ENCODE measurements around a stretch of chr22.

DNA sequence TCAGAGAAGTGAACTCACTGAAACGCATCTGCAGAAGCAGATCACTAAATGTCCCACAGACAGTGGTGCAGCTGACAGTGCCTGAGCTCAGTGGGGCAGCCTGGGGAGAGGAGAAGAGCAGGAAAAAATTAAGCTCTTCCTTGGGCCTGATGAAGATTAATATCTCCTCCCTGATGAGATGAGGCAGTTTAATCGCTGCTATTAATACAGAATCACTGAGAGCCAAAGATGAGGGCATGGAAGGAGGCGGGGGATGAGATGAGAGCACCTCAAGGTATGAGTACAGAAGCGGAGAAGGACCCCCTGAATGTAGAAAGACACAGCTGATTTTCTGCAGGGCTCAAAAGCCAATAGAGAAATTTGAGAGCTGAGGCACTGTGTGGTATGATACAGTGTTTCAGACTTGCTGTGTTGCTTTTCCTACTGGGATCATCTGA is 180.6 kb downstream of the LARGE1 start:
- RRBS, result no CpG with 5 or more reads among the region's 4 CpGs
CAGE:
- cytosol, long polyA plus RNA, result no peak
- long polyA plus RNA, result no peak
- nucleus, long polyA plus RNA, result no peak

GRCh38 chr22:33743269-33744178 is 176.8 kb downstream of the LARGE1 start:
- RRBS, result no CpG with 5 or more reads among the region's 11 CpGs
CAGE:
- cytosol, long polyA plus RNA, result no peak
- long polyA plus RNA, result no peak
- nucleus, long polyA plus RNA, result no peak

GRCh38 chr22:33896848-33897348 is 23.4 kb downstream of the LARGE1 start:
- RRBS, result no CpG with 5 or more reads among the region's 5 CpGs
CAGE:
- cytosol, long polyA plus RNA, result no peak
- long polyA plus RNA, result no peak
- nucleus, long polyA plus RNA, result no peak

DNA sequence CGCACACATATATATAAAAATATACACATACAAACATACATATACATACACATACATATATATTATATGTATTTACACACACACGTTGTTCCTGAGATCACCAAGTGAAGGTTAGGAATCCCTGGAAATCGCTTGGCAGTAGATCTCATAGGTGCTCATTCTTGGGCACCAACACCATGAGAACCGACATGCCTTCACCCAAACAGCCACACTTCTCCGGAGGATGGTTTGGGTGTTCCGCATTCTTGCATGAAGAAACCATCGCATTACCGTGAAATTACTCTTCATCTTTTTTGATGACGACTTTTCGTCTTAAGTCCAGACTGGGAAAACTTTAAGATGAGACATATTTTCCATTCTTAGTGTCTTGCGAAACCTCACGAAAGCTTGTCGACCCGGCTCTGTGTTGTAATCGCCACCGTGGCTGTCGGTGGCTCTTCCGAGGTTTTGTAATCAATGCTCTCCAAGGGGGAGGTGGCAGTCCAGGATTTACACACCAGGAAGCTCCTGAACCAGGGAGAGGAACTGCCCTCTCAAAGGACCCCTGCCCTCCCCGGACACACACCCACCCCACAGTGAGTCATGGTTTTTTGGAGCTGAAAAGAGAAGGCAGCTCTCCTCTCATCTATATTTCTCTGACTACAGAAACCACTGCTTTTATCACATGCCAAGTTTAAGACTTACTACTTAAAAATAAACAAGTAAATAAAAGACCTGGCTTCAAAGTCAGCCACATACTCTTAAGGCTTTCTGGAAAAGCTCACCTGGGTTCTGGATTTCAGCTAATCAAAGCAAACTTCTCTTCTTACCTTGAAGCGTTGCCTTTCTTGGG is 1.8 kb downstream of the TOM1 start:
- RRBS, result no CpG with 5 or more reads among the region's 20 CpGs
CAGE:
- cytosol, long polyA plus RNA, result no peak
- long polyA plus RNA, result no peak
- nucleus, long polyA plus RNA, result no peak

GRCh38 chr22:35541026-35541652 is 508 bp downstream of the RASD2 start:
- RRBS, result 6% methylated on average over 24 of the region's 43 CpGs
CAGE:
- cytosol, long polyA plus RNA, result no peak
- long polyA plus RNA, result no peak
- nucleus, long polyA plus RNA, result no peak

DNA sequence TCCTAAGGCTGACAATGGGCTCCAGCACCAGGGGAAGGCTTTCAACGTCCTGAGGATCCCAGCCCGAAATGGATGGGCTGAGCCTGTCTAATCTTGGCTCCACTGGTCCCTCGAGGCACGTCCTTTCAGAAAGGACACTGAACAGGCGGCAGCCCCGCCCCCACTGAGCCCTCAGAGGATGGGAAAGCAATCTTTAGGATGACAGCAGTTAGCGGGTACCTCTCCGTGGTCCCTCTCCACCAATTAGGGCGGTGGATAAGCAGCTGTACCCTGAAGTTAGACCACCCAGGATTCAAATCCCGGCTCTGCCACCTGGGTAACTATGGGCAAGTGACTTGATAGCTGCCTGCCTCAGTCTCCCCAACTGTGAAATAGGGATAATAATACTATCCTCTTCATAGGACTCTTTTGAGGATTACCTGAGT is 27.3 kb downstream of the RASD2 start:
- RRBS, result no CpG with 5 or more reads among the region's 10 CpGs
CAGE:
- cytosol, long polyA plus RNA, result no peak
- long polyA plus RNA, result no peak
- nucleus, long polyA plus RNA, result no peak

- RRBS, result no CpG with 5 or more reads among the region's 15 CpGs
CAGE:
- cytosol, long polyA plus RNA, result no peak
- long polyA plus RNA, result no peak
- nucleus, long polyA plus RNA, result no peak
Measured at GRCh38 chr22:35588988-35589865, 27.9 kb downstream of the MB start.

DNA sequence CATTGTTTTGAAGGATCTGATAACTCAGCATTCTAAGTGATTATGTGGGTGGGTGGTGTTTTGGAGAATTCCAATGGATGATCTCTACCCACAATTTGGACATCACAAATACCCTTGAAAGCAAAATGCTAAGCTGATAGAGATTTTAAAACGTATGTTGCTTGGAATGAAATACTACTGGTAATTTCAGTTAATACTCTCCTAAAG is 52.0 kb downstream of the APOL5 start:
- RRBS, result no CpG with 5 or more reads among the region's 1 CpG
CAGE:
- cytosol, long polyA plus RNA, result no peak
- long polyA plus RNA, result no peak
- nucleus, long polyA plus RNA, result no peak

DNA sequence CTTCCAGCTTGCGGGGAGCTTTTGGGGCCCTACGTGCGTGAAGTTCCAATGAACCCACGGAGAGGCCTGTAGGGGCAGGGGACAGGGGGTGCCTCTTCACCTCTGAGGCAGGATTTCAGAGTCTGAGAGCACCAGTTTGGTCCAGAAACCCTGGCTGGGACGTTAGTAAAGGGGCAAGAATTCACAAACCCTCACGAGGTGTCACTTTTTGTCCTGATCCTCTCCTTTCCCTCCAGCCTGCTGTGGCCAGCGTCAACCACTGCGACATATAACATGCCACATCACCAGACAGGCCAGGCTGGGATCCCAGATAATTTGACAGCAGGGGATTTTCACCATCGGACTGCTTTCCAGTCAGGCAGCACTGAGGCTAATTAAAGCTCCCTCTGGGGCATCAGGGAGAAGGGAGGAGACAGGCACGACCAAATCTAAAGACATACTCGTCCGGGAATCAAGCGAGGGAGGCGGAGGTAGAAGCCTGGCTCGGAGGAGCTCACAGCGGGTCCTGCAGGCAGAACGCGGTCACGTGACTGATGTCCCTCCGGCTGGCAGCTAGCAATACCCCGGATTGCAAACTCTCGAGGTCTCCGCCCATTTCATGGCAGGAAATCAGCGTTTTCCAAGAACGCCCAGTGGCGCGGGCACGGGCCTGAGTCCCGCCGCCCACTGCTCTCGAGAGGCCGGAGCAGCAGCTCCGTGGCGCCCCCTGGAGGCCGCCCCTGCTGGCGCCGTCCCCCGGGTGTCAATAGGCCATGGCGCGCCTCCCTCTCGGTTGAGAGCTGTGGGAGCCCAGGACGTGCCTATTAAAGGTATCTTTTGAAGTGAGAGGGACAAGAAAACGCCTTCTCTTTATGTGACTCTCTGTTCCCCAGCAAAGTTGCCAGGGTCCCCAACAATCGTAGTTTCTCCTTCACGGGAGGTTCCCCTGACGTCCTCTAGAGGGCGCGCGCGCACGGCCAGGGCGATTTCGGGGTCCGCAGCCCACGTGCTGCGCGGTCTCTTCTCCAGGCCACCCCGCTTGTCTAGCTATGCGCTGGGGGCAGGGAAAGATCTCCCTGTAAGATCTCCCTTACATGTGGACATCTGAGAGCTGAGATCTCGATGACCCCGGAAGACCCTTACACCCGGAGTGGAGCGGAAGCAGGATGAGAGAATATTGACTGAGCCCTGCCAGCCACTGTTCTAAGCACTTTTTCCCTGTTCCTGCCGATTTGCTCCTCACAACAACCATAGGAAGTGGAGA is 37.2 kb upstream of the RBFOX2 start:
- RRBS, result 3% methylated on average over 14 of the region's 64 CpGs
CAGE:
- cytosol, long polyA plus RNA, result no peak
- long polyA plus RNA, result no peak
- nucleus, long polyA plus RNA, result no peak

GRCh38 chr22:36139387-36139684 is 21.2 kb downstream of the APOL3 start:
- RRBS, result no CpG with 5 or more reads among the region's 4 CpGs
CAGE:
- cytosol, long polyA plus RNA, result no peak
- long polyA plus RNA, result no peak
- nucleus, long polyA plus RNA, result no peak

DNA sequence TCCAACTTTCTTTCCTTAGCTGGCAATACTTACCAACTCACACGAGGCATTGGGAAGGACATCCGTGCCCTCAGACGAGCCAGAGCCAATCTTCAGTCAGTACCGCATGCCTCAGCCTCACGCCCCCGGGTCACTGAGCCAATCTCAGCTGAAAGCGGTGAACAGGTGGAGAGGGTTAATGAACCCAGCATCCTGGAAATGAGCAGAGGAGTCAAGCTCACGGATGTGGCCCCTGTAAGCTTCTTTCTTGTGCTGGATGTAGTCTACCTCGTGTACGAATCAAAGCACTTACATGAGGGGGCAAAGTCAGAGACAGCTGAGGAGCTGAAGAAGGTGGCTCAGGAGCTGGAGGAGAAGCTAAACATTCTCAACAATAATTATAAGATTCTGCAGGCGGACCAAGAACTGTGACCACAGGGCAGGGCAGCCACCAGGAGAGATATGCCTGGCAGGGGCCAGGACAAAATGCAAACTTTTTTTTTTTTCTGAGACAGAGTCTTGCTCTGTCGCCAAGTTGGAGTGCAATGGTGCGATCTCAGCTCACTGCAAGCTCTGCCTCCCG is 12.8 kb downstream of the APOL1 start:
- RRBS, result no CpG with 5 or more reads among the region's 14 CpGs
CAGE:
- cytosol, long polyA plus RNA, result no peak
- long polyA plus RNA, result no peak
- nucleus, long polyA plus RNA, result no peak

DNA sequence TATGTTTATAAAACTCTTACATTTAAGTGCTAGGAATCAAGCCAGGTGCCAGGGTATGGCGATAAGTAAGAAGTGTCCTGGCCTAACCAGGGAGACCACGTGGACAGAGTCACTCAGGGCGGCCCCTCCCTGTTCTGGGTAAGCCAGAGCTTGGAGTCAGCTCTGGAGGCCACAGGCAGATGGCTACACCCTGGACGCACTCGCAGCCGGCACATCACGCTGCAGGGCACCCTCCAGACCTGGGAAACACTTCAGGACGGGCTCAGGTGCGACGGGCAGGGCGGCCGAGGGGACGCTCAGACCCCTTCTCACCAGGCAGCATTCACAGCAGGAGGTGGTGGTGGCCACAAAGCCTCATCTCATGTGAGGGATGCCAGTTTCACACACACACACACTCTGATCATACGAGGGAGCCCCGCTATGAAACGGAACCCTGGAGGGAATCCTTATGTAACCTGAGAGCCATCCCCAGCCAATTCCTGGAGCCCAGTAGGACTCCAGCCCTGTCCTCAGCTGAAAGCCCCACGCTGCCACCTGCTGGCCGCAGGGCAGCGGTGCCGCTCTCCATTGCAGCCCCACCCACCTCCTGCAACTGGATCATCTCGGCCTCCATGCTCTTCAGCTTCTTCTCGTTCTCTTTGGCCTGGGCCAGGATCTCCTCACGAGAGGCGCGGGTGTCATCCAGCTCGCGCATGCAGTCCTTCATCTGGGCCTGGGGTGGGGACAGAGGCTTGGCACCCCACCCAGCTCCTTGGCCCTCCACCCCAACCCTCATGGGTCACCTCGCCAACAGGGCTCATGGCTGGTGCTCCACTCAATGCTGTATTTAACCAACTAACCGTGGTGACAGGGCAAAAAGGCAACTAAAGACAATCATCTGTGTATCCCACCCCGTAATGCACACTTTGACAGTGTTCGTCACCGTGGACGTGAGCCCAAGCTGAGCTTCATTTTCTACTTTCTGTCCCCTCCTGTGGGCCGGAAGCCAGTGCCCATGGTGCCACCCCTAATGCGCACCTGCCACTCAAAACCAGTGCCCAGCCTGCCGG is 33.5 kb downstream of the APOL1 start:
- RRBS, result 87% methylated on average over 3 of the region's 36 CpGs
CAGE:
- cytosol, long polyA plus RNA, result no peak
- long polyA plus RNA, result no peak
- nucleus, long polyA plus RNA, result no peak

DNA sequence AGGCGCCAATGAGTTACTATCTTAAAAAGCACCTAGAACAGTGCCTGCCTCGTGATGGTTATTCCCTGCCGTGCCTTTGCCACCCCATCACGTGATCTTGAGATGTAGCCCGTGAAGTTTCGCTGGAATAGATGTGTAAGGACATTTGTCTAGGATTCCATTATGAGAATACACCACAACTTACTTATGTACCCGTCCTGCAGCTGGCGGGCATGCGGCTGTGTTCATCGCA is 44.5 kb downstream of the APOL1 start:
- RRBS, result no CpG with 5 or more reads among the region's 10 CpGs
CAGE:
- cytosol, long polyA plus RNA, result no peak
- long polyA plus RNA, result no peak
- nucleus, long polyA plus RNA, result no peak

DNA sequence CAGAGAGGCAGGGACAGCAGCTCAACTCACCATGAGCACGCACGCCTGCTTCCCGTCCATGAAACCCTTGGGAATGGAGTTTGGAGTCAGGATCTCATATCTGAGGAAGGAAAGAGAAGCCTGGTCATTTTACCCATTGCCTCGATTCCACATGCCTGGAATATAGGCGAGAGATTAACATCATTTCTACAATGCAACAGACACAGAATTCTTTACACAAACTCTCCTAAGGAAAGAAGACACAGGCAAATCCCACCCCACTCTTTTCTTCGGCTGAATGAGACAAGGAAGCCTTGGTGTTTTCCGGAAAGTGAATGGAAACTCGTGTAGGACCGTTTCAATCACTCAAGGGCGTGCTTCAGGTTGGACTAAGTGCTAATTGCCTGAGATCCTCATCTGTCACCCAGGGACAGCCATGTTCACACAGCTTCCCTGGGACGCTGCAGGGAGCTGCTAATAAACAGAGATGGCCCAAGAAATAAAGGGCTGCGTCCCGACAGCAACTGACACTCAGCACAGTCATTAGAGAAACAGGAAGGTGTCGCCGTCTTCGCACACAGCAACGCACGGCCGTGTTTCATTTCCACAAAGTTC is 52.2 kb downstream of the APOL1 start:
- RRBS, result no CpG with 5 or more reads among the region's 19 CpGs
CAGE:
- cytosol, long polyA plus RNA, result no peak
- long polyA plus RNA, result no peak
- nucleus, long polyA plus RNA, result no peak

- RRBS, result no CpG with 5 or more reads among the region's 6 CpGs
CAGE:
- cytosol, long polyA plus RNA, result no peak
- long polyA plus RNA, result no peak
- nucleus, long polyA plus RNA, result no peak
Measured at GRCh38 chr22:36330005-36330323, 57.8 kb downstream of the MYH9 start.

DNA sequence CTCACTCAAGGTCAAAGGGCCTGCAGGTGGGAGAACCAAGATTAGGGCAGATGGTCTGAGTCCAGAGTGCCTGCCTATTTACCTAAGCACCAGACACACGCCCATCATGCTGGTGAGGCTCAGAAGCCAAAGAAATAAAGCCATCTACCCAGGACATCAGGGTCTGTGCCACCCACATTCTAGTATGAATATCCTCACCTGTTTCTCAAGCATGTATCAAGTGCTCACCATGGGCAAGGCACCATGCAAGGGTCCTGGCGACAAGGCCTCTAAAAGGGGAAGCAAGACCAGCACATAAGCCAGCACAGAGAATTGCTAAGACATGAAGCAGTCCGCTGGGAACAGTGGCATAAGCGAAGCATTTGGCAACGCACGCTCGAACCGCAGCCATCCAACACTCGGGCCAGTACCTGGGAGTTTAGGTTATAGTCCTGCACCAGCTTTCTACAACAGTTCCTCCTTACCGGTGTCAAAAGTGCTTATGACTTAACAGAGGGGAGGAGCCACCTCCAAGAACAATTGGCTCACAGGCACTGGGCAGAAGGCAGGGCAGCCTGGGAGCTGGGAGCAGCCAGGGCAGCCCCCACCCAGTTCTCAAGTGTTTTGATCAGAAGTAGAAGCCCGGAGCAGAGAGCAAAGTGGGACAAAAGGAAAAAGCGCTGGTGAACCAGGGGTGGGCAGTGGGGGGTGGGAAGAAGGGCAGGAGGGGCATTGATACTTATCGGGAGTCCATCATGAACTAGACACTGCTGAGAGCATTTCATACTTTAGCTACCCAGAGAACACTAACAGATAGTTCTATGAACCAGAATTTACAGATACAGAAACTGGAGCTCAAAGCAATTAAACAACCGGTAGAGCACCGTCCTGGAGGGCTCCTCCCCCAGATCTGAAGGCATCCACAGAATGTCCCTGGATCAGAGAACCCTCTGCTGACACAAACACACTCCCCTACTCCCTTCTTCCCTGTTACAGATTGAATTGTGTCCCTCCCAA is 17.3 kb downstream of the MYH9 start:
- RRBS, result no CpG with 5 or more reads among the region's 15 CpGs
CAGE:
- cytosol, long polyA plus RNA, result no peak
- long polyA plus RNA, result no peak
- nucleus, long polyA plus RNA, result no peak

- RRBS, result no CpG with 5 or more reads among the region's 6 CpGs
CAGE:
- cytosol, long polyA plus RNA, result no peak
- long polyA plus RNA, result no peak
- nucleus, long polyA plus RNA, result no peak
Measured at GRCh38 chr22:36388052-36388134, 126 bp upstream of the MYH9 start.

GRCh38 chr22:36442504-36442820 is 39.0 kb downstream of the TXN2 start:
- RRBS, result no CpG with 5 or more reads among the region's 9 CpGs
CAGE:
- cytosol, long polyA plus RNA, result no peak
- long polyA plus RNA, result no peak
- nucleus, long polyA plus RNA, result no peak

GRCh38 chr22:36471007-36471908 is 10.2 kb downstream of the TXN2 start:
- RRBS, result no CpG with 5 or more reads among the region's 28 CpGs
CAGE:
- cytosol, long polyA plus RNA, result no peak
- long polyA plus RNA, result no peak
- nucleus, long polyA plus RNA, result no peak

DNA sequence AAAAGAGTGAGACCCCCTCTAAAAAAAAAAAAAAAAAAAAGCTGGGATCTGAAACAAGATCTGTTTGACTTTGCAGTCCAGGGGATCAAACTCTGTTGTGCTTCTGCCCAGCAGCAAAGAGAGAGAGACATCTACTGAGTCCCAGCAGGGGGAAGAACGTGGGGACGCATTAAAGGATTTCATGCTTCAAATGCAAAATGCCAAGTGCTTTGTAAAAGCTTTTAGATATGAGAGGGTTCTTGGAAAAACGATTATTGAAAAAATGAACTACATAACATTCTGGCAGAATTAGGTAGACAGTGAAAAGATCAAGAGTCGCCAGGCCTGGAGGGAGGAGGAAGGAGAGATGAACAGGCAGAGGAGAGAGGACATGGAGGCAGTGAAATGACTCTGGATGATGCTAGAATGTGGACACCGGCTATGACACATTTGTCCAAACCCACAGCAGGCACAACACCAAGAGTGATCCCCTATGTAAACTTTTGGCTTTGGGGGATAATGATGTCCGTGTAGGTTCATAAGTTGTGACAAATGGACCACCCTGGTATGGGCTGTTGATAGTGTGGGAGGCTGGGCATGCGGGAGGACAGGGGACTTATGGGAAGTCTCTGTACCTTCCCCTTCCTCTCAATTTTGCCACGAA is 9.4 kb downstream of the TXN2 start:
- RRBS, result no CpG with 5 or more reads among the region's 8 CpGs
CAGE:
- cytosol, long polyA plus RNA, result no peak
- long polyA plus RNA, result no peak
- nucleus, long polyA plus RNA, result no peak

Data from H1 (cell line).